Glomerular endothelial cell (primary cell): Measurements from ENCODE around the genes LCK, MARCKSL1 and S100PBP.

- RAMPAGE, long total RNA = no peak
Measured at GRCh38 chr1:32043944-32044888, 28.5 kb upstream of the TMEM39B start.

GRCh38 chr1:32180328-32181118, 1.0 kb downstream of the TXLNA start:
- RAMPAGE, long total RNA = no peak

- RAMPAGE, long total RNA = no peak
Measured at GRCh38 chr1:32198925-32199539, 1.4 kb upstream of the CCDC28B start.

DNA sequence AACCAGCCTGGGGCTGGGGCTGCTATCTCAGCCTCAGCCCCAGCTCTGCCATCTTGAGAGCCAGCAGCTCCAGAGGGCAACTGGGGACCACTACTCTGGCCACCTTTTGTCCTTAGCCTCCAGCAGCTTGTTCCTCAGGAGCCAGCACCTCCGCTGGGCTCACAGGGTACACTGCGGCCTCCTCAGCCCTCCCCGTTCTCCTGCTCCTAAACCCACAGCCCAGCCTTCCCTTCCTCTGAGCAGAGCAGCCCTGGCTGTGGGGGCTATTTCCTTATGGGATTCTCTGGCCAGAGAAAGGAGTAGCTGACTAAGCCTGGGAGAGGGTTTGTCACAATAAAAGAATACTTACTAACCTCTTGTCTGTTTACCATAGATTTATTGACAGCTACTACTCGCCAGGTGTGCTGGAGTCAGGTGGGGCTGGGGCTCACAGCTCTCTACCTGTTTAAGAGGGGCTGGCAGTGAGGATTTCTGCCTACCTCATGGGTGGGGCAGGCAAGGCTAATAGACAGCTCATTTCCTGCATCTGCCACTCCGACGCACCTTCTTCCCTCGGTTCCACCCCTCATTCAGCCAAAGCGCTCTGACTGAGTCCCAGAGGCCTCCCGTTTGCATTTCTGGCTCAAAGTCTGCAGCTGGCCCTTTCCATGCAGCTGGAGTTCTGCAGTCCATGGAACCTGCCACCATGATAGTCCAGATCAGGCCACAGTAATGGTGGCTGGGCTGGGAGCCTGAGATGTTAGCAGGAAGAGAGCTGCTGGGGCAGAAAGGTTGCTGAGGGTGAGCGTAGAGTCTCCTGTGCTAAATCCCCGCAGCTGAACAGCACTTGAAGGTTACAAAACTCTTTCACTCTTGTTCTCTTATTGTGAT, 6.1 kb downstream of the TMEM234 start:
- RAMPAGE, long total RNA = no peak

- RAMPAGE, long total RNA = no peak
Measured at GRCh38 chr1:32250680-32251627, at the start of gene LCK. LCK (plus strand) TSS chr1:32251265.

DNA sequence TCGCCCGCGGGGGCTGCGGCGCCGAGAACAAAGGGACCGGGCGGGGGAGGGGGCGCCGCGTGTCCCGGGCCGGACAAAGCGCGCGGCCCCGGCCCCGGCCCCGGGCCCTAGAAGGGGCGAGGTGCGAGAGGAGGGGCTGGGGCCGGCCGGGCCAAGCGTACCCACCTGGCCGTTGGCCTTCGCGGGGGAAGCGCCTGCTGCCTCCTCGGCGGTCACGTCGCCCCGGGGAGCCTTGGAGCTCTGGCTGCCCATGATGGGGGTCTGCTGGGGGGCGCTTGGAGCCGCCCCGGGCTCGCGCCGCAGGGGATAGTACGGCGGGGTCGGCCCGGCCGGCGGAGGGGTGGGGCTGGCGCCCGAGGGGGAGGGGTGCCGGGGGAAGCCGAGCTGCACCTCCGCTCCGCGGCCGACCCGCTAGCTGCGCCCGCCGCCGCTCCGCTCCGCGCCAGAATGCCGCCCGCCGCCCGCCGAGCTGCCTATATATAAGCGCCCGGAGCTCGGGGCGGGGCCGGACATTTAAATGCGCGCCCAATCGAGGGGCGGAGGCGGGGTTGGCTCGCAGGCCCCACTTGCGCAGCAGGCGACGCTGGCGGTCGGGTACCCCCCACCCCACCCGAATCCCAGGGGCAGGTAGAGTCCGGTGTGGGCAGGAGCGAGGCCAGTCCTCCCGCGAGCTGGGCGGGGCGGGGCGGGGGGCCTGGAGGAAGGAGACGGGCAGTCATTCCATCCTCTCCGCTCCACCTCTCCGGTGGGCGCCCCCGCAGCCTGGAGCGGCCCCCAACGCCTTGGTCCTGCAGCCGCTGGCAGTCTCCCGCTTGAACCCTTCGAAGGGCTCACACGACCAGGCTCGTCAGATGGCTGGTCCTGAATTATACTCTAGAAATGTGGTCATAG, at the start of gene MARCKSL1:
Gene MARCKSL1 (minus strand): TSS at position 452 of the 891 bp plus-strand sequence.
- RAMPAGE, long total RNA = start-site peak on the minus strand centred at position 263 of the sequence, 185 bp wide, 64 and 34 reads in 2 replicates

GRCh38 chr1:32378262-32378680, 15.9 kb downstream of the TSSK3 start:
- RAMPAGE, long total RNA = no peak

DNA sequence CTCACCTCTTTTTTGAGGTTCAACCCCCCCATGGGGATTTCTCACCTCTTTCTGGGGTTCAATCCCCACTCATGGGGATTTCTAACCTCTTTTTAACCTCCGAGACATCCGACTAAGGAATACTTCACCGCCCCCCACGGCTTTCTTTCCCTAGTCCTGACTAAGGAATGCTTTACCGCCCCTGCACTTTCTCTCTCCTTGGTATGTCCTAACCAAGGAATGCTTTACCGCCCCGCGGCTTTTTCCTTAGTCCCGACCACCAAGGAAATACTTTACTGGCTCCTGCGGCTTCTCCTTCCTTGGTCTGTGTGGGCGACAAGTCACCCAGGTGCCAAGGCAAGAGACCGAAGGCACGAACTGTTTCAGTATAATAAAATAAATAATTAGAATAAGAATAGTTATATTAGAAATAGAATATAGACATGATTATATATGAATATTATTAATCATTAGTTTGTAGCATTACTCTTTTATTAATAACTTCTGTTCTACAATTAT, 16.9 kb upstream of the ZBTB8B start:
- RAMPAGE, long total RNA = no peak

DNA sequence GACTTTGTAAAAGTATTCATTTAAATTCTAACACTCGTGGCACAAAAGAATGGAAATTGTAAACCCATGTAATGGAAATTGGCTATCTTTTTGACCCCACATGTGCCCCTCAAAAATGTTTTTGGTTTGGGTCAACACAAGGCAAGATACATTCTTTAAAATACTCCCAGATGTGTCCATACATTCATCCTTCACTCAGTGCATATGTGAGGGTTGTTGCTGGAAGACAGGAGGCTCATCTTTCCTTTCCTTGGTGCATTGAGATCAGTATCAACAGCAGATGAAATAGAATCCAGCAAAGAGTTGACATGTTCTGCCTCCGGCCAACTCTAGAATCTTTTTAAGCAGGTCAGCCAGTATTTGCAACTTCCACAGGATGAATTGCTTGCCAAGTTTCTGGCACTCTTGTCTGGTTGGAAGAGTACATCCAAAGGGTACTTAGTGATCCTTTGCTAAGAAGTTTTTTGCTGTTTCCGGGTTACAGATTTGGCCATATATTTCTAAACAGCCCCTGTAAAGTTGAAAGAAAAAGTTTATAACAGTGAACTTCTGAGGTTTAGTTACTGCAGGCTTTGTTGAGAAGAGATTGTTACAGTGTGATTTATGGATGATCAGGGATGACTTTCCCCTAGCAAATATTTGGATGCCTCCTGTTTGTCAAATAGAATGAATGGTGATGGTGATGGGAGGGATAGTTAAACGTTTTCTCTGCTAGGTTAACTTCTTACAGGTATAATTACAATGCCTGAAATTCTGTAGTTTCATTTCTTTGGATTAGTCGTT, 21.0 kb downstream of the SYNC start:
- RAMPAGE, long total RNA = no peak

GRCh38 chr1:32716400-32717168, 14.0 kb upstream of the SYNC start:
- RAMPAGE, long total RNA = no peak

DNA sequence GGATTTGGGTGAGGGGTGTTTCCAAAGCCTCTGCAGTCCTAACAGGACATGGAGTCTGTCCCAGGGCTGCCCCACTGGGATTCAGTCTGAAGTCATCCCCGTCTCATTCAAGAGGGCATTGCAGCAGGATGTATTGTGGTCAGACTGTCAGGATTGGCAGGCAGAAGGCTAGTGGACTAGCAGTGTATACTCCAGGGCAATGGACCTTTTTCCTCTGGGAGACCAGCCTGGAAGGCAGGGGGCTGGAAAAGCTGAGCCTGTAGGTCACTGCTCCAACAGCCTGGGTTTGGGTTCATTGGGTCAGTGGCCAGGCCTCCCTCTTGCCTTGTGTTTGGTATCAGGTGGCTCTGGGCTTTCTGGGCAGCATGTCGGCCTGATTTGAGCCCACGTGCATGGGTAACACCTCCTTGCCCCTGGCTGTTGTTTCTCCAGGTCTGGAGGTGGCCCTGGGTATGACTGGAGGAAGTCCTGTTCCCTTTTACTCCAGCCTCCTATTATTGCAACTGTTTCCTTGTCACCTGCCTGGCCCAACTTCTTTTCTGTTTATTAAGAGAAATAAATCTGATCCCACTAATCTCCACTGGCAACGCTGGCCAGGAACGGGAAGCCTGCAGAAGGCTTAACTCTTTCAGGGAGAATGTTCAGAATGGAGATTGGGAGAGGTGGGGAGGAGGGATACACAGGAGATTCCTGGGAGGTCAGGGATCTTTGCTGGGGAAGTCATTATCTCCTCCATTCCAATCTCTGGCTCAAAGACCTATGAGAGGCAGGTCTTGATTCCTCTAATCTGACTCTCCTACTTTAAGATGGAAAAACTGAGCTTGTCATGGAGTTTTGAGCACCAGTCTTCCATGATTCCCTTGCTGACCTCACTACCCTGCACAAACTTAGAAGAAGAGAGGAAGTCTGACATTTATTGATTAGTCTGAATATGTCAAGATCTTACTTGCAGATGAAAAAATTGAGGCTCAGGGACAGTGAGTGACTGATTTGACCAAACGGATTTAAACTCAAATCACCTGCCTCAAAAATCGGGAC, 2.2 kb downstream of the KIAA1522 start:
- RAMPAGE, long total RNA = no peak

DNA sequence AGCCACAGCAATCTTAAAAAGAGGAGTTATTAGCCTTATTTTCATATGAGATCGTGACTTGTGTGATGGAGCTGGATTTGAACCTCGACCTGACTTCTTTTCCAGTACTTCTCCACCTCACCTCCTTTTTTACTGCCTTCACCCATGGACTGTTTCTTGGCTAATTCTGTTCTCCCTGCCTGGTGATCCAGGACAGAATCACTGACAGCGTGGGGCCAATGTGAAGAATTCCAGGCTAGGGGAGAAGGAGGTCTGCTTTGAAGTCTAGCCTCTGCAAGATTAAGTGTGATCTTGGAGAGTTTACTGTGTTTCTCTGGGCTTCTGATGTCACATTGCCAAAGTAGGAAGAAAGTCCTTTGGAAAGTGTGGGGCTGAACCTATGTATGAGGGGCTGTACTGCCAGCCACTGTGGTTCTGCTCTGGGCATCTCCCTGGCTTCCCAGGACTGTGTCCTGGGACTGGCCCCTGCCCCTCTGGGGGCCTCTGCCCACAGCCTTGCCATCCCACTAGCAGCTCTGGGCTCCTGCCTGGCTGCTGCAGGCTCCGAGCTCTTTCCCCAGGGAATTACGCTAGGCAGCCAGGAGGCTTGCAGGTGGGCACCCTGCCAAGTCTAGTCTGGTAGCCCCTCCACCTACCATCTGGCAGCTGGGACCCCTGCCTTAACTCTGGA, 23.3 kb downstream of the KIAA1522 start:
- RAMPAGE, long total RNA = no peak

GRCh38 chr1:32775159-32776348, 33.9 kb downstream of the KIAA1522 start:
- RAMPAGE, long total RNA = no peak

DNA sequence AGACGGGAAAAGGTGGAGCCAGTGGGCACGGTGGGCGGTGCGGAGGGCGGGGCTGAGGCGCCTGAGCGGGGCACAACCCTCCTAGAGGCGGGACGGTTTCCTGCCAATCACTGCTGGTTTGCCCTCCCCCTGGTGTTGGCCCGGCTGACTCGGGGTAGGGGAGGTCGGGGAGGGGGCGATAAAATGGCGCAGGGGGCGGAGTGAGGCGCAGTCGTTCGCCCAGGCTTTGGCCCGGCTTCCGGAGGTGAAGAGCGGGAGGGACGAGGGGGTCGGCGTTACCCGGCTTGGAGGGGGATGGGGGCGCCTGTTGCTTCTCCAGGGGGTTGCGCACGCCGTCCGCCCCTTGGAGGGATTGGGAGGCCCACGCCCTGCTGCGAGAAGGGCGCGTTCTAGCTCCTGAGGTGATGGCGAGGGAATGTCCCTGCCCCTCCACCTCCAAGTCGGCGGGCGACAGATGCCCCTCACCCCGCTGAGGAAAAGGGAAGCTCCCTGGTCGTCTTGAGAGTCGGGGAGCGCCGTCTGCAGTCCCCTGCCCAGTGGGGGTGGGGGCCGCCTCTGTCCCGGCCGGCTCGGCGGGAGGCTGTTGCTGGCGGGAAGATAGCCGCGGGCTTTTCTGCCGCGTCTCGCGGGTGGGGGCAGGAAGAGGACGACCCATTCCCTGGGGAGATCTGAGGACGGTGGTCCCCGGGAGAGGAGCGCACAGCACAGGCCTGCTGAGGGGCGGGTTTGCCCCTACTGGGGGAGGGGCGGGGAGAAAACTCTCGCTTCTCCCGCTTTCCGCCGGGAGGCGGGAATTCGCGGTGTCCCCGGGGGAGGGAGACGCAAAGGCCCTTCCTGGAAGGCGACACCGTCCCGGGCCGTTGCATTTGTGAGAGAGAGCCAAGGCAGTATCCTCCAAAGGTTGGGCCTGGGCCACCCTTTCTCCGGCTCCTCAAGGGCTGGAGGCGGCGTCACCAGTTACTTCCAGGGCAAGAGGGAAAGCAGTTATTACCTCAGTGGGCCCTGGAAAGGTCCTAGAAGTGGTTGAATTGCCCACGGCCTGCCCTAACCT, at the start of gene S100PBP:
Gene S100PBP (plus strand): TSS at position 208 of the 1,051 bp plus-strand sequence.
- RAMPAGE, long total RNA = no peak

DNA sequence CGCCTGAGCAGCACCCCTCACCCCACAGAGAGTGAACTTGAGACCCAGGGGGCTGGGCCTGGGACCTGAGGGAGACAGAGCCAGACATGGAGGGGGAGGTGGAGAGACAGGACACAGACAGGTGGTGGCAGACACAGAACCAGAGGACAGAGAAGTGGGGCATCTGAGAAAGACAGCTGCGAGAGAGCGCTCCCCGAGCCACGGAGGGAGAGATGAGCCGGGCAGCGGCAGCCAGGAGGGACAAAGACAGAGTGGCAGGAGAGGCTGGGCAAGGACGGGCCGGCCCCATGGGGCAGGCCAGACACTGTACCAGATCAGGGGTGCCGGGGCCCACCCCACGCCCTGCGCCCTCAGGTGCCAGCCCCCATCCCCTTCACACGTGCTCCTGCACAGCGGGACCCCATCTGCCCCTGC, 853 bp downstream of the FNDC5 start:
- RAMPAGE, long total RNA = no peak

DNA sequence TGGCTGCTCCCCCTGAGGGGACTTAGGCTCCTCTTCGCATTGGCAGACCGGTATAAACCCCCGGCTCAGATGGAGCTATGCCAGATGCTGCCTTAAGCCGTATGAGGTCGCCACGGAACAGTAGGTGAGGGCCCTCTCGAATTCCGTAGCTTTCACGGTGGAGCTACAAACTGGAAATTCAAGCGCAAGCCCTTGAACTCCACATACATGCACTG, 24.2 kb upstream of the TMEM54 start:
- RAMPAGE, long total RNA = no peak

GRCh38 chr1:32929117-32929466, 27.9 kb upstream of the TMEM54 start:
- RAMPAGE, long total RNA = no peak

GRCh38 chr1:32988885-32989729, 24.5 kb upstream of the RNF19B start:
- RAMPAGE, long total RNA = no peak

DNA sequence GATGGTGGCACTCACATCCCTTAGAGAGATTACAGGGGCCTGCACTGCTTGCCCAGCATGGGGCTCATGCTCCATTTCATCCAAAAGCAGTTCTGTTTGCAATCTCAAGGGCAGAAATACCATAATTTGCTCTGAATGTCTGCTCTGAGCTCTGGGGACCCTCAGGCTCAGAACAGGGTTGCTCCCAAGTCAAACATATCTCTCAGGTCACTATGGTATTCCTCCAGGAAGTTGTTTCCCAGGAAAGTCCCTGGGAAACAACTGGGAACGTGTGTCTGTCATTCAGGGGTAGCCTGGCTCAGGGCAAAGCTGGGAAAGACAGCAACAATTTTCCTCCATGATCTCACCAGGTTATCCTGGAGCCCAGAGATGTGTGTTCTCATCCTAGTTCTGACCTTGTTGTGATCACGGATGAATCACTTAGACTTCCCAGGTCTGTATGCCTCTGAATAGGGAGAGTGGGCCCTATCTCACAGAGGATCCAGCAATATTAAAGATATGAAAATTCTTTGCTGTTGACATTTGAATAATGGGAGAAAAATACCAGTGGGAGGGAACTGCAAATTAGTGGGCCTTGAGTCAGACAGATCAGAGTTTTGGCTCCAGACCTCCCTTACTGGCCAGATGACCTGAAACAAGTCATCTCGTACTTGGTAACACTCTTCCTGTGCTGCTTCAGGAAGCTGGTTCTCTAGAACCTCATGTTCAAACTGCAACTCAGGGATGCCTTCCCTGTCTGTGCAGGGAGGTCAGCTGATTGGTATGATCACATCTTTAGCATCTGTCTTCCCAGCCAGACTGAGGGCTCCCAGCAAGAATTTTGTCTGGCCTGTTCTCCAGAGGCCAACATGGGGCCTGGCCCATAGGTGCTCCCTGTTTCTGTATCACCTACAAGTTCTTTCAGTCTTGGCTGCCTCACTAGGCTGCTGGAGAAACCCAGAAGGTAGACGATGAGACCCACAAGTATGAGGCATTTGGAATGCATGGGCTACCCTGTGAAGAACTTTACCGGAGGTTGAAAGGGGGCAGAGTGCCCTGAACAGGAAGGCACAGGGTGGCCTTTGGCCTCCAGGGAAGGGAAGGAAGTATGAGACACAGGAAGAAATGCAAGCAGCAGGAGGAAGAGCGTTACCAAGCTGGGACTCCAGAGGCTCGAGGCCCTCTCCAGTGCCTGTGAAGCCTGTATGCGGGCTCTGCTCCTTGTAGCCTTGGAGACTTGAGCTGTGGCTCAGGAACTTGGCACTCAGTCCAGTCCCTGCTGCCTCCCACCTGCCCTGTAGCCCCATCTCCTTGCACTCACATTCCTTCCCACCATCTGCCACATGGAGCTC, 33.0 kb upstream of the RNF19B start:
- RAMPAGE, long total RNA = no peak

DNA sequence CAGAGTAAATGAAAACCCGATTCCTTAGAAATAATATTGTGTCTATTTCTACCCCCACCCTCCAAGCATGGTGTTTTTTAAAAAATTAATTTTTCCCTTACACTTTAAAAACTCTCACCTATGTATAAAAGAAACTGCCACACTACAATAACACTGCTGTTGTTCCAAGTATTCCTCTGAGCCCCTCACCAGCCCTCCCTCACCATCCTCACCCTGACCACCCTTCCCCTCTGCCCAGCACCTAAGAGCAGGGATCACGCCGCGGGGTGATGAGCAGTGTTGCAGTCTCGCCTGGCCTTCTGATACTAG, 26.2 kb downstream of the AK2 start:
- RAMPAGE, long total RNA = no peak